Umbilical cord (tissue), 2 donors: ENCODE measurements around the genes CTSK, CERS2, MLLT11 and ZNF687.

DNA sequence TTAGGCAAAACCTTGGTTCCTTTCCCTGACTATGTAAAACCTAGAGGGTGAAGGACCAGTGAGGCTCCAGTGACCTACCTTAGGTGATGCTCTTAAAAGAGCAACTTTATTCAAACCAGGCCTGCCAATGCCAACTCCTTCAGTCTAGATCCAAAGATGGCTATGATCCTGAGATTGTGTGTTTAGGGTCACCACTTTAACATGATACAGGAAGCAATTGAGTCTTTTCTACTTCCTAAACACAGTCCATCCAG is 10.8 kb downstream of the MCL1 start:
- RAMPAGE, long total RNA: no peak

GRCh38 chr1:150807783-150808690 is at the start of gene CTSK:
Gene CTSK, minus strand, starts transcription at chr1:150808260.
- RAMPAGE, long total RNA: no peak

DNA sequence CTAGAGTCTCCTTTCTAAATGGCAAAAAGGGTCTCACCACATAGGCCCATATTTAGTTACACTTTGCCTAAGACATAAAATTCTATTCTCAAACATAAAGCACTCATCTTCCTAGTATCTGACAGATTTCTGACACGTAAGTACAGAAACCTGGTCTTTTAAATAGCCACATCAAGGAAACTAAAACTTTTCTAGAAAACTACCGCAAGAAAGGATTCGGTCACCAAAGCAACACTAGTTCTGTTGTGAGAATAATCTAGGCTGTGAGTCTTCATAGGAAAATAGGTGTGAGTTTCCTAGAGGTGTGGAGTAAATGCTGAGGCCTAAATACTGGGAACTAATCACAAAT is 33.6 kb upstream of the CTSK start:
- RAMPAGE, long total RNA: no peak

GRCh38 chr1:150875258-150875559 is 1.2 kb downstream of the ARNT start:
- RAMPAGE, long total RNA: no peak

DNA sequence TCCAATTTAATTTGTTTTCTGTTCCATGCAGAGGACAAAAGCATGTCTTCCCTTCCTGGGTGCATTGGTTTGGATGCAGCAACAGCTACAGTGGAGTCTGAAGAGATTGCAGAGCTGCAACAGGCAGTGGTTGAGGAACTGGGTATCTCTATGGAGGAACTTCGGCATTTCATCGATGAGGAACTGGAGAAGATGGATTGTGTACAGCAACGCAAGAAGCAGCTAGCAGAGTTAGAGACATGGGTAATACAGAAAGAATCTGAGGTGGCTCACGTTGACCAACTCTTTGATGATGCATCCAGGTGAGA is 1.5 kb downstream of the SETDB1 start:
- RAMPAGE, long total RNA: no peak

DNA sequence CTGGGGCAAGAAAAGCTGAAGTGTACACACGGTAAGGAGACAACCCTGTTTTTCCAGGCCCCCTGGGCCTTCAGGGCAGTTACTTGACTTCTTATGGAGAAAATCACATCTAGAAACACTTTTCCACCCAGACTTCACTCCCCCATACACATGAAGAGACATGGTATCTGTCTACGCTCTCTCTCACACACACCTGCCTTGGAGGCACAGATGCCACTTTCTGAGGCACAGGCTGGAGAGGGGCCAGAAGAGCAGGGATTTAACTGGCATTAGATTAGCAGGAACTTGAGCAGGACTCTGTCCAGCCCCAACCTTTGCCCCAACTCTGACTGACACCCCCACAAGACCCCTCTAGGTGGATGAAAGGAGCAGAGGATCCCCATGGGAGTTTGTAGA is 2.1 kb downstream of the CERS2 start:
- RAMPAGE, long total RNA: no peak

GRCh38 chr1:150974570-150975425 is at the start of gene CERS2:
Gene CERS2, minus strand, starts transcription at chr1:150974835.
- RAMPAGE, long total RNA: start-site peak on the minus strand at chr1:150974668-150974744, 155 and 49 reads in 2 replicates

GRCh38 chr1:150979482-150980013 is 2.5 kb upstream of the ANXA9 start:
- RAMPAGE, long total RNA: no peak

GRCh38 chr1:151003280-151003631 is 3.4 kb downstream of the MINDY1 start:
- RAMPAGE, long total RNA: no peak

DNA sequence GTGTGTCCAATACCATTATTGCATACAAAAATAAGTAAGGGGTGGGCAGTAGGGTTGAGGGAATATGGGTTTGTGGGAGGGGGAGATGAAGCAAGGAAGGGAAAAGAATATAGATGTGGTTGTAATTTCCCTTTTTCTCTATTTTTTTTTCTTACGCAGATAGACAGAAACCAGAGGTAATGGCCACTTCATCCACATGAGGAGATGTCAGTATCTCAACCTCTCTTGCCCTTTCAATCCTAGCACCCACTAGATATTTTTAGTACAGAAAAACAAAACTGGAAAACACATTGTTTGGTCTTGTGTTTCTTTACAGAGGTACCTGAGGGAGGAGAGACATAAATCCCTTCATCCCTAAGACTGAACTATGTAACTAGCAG is 2.7 kb downstream of the C1orf56 start:
- RAMPAGE, long total RNA: no peak

DNA sequence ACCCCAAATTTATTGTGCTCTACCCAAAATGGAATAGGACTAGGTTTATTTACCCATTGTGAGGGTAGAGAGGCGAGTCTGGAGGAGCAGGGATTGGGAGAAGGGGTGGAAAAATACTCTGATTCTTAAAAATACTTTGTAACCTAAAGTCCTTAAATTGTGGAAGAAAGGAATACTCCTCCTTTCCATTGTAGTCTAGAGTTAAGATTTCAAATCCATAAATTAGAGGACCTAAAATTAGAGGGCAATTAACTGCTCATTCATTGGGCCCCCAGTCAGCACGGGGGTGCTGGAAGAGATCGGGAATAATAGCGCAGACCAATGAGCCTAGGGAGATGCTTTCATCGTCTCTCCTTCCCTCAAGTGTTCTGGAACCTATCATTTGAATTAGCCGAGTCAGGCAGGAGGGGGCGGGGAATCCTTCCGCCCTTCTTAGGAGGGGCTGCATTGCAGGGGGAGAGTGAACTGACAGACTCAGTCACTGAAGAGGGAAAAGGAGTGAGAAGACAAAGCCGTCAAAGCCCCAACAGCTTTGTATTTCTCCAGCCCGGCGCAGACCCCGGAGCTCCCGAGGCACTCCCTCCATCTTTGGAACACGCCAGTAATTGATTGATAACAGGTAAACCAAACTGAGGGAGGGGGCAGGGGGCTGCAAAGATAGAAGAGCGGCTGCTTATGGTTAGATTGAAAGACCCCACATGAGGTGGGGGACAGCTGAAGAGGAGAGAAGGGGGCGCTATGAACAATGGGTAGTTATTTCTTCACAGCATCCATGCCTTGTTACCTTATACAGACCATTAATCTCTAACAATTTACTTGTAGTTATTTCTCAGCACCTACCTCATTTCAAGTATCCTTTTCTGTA is at the start of gene MLLT11:
Gene MLLT11, plus strand, starts transcription at position 463 of the 865 bp plus-strand sequence.
- RAMPAGE, long total RNA: no peak

- RAMPAGE, long total RNA: start-site peak on the plus strand at chr1:151282260-151282327, 52 and 9 reads in 2 replicates
Observed at GRCh38 chr1:151282026-151283061, at the start of gene ZNF687. Gene ZNF687, plus strand, starts transcription at chr1:151282299.

- RAMPAGE, long total RNA: no peak
Observed at GRCh38 chr1:151286966-151287701, 5.0 kb downstream of the ZNF687 start.

- RAMPAGE, long total RNA: no peak
Observed at GRCh38 chr1:151368036-151369122, 4.1 kb downstream of the SELENBP1 start.

- RAMPAGE, long total RNA: no peak
Observed at GRCh38 chr1:151402681-151403714, 3.6 kb downstream of the PSMB4 start.

GRCh38 chr1:151408148-151409010 is 9.0 kb downstream of the PSMB4 start:
- RAMPAGE, long total RNA: no peak

DNA sequence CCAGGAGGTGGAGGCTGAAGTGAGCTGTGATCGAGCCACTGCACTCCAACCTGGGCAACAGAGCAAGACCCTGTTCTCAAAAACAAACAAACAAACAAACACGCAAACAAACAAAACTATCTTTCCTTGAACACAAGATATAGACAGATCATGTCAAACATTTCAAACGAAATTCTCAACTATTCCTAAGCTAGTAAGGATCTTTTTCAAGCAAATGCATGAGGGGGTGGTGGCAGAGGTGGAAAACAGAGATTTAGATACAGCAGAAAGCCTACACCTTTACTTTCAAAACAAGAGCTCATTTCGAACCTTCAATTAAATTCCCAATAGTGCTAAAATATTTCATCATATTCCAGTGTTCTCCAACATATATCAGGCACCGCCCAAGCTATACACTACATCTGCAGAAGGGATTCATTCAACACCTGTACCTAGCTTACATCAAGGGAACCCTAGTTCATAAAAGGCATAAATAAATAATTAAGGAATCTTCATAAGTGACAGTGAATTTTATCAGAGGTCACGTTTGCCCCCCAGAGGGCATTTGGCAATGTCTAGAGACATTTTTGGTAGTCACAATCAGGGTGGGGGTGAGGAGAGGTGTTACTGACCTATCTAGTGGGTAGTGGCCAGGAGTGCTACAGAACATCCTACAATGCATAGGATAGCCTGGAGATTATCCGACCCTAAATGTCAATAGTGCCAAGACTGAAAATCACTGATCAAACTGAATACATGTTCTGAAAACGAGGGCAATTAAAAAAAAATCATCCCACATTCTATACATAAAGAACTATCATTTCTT is 10.3 kb downstream of the POGZ start:
- RAMPAGE, long total RNA: no peak

DNA sequence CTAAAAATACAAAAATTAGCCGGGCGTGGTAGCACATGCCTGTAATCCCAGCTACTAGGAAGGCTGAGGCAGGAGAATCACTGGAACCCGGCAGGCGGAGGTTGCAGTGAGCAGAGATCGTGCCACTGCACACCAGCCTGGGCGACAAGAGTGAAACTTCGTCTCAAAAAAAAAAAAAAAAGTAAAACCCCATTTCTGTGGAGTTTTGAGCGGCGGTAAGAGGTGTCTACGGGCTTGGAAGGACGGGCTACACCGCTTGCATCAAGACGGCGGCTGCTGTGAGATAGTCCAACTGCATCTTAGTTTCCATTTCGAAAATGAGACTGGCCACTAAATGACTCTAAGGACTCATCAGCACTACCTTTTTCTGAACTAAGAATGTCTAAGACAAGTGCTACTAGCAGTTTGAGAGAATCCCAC is 1.5 kb downstream of the POGZ start:
- RAMPAGE, long total RNA: no peak

DNA sequence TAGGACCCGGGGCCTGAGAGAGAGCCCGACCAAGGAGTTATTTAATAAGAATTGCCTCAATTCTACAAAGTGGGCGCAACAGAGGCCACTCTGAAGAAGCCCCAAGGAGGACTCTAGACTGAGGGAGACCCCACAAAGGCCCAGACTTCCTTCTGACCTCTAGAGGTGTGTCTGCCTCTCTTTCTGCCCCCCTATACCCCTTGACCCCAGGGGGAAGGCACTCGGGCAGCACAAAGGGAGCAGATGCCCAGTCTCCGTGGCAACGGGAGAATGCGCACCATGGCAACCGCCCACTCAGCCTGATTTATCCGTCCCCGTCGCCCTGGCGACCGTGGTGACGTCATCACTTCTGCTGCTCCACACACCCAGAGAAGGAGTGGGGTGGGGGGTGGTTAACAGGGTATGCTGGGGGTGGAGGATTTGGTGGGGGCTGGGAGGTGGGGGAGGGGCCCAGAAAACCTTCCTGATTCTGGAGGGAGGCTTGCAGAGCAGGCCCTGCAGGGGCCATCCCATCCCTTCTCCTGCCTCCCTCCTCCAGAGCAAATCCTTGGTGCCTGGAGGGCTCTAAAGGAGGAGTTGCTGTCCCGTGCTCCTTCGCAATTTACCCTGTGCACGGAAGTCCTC is 6.4 kb downstream of the CELF3 start:
- RAMPAGE, long total RNA: no peak

- RAMPAGE, long total RNA: no peak
Observed at GRCh38 chr1:151729469-151729989, 8.2 kb downstream of the RIIAD1 start.